Sigmoid colon (tissue), 4 donors: ENCODE measurements around the genes PXN and RNF10.

DNA sequence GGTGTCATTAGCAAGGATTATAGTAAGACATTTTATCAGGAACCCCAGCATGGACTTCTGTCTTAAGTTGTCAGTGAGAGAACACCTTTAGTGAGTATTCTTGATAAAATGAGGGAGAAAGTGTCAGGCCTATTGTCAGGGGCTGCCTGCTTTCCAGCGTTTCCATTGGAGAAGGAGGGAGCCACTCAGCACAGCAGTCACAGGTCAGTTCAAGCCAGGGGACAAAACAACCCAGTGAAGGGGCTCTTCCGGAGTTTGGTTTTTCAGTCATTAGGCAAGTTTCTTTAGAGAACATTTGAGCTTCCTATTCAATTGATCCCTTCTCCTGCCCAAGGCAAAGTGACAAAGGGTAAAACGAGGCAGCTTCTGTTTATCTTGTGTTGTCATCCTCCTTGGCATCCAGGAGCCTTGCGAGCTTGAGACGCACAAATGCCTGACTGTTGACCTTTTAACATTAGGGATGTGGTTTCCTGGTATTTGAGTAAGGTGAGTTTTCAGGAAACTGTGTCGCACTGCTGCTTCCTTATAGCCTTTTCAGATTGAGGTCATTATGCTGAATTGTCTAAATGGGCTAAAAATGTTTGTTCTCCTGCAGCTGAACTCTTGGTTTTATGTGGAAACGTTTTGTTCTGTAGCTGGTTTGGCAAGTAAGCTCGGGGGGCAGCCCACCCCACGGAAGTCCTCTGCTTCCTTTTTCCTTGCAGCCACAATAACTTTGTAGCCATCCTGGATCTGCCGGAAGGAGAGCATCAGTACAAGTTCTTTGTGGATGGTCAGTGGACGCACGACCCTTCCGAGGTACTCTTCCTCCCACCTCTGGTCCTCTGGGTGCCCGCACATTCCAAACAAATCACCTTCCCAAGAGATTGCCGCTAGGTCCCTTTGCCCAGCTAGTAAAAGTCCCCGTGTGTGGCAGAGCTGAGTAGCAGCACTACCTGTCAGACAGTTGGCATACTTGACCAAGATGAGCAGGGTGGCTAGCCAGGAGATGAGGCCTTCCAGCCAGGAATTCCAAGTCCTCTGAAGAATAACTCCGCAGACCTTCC, 5.7 kb downstream of the PRKAB1 start:
- PRO-cap = no peak
- RAMPAGE, long total RNA, 4 experiments = no peak in any of the 4 experiments

- PRO-cap = no peak
- RAMPAGE, long total RNA, 4 experiments = no peak in any of the 4 experiments
Observed at GRCh38 chr12:119680790-119681449, 13.0 kb downstream of the PRKAB1 start.

DNA sequence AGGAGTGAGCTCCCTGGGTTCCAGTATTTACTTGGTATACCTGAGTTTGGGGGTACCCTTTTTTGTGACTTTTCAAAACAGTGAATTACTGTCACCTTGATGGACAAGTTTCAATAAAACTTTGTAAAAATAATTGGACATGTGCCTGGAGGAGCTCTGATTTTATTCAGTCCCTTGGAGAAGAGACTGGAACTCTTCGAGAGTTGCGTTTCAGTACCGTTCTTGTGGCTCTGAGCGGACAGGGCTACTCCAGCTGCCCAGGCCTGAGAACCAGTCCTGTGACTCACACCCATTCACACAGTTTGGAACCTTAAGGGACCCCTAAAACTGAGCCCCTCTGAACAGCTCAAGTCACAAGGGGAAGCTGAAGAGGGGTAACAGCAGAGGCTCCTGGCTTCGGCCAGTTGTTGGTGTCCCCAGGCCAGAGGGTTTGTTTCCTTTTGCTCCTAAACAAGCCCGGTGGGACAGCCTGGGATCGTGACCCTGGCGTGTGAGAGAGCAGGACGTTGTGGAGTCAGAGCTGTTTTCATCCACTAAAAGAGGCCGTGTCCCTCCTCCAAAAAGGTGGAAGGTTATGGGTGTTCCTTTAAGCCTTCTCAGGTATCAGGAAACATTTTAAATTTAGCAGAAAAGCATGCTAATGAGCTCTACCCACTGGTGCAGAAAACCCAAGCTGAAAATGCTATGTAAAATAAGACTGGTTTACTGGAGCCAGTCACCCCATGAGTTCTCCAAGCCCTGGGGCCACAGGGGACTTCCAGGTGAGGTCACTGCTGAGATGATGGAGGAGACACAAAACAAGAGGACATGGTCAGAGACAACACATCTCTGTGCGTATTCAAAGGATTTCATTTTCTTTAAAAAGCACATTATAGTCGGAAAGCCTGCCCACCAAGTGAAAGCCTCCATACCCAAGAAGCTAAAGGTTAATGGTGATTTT, 13.8 kb downstream of the PRKAB1 start:
- PRO-cap = no peak
- RAMPAGE, long total RNA, 4 experiments = no peak in any of the 4 experiments

DNA sequence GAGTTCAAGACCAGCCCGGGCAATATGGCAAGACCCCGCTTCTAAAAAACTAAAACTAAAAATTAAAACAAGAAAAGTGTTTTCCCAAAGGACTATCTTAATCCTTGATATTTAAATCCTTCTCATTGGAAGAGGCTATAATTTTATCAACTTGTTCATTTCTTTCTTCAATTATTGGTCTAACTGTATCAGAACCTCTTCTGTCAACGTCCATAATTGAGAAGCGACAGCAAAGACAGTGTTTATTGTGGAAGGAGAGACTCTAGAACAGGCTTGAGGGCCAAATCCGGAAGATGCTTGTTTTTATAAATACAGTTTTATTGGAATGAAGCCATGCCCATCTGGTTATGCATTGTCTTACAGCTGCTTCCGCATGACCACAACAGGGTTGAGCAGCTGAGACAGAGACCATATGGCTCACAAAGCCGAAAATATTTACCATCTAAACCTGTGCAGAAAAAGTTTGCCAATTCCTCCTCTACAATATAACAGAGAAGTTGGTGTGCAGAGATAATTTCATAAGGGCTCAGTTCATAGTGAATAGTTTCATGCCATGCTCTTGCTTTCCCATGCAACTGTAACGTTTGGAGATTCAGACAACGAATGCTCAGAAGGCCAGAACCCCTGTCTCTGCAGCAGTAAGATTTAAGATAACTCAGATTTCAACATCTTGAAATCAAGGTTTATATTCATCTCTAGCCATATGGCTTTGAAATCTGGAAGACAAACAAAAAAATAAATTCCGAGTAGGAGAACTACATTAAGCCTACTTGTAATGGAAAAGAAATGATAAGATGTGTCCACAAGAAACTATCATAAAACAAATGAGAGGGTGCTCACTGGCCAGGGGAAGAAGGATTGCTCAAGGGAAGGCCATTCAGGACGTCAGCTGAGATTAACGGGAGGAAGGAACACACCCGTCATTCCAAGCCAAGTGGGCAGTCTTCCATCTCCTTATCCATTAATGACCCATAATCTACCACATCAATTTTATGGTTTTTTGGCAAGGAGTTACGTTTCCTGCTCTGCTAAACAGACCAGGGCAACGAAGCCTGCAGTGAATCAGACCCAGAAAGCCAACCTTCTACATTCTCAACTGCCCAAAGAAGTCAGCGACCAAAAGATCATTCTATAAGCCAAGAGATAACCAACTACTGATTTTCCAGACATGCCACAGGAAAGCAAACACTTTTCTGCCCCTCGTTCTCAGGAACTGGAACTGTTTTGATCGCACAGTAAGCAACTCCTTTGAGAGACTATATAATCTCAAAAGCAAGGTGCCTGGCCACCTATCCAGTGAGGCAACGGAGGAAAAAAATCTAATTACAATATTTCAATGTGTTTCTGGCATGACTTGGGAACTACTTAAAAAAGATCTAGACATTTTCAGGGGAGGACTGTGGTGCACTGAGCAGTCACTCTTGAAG, 24.8 kb downstream of the PRKAB1 start:
- PRO-cap = no peak
- RAMPAGE, long total RNA, 4 experiments = no peak in any of the 4 experiments

GRCh38 chr12:119730283-119730892, 62.5 kb downstream of the PRKAB1 start:
- PRO-cap = no peak
- RAMPAGE, long total RNA, 4 experiments = no peak in any of the 4 experiments

GRCh38 chr12:119989939-119990372, 920 bp downstream of the BICDL1 start:
- PRO-cap = no peak
- RAMPAGE, long total RNA, 4 experiments = no peak in any of the 4 experiments

- PRO-cap = no peak
- RAMPAGE, long total RNA, 4 experiments = no peak in any of the 4 experiments
Observed at GRCh38 chr12:120011838-120012976, 23.2 kb downstream of the BICDL1 start.

- PRO-cap = no peak
- RAMPAGE, long total RNA, 4 experiments = no peak in any of the 4 experiments
Observed at GRCh38 chr12:120061690-120062248, 54.8 kb downstream of the RAB35 start.

DNA sequence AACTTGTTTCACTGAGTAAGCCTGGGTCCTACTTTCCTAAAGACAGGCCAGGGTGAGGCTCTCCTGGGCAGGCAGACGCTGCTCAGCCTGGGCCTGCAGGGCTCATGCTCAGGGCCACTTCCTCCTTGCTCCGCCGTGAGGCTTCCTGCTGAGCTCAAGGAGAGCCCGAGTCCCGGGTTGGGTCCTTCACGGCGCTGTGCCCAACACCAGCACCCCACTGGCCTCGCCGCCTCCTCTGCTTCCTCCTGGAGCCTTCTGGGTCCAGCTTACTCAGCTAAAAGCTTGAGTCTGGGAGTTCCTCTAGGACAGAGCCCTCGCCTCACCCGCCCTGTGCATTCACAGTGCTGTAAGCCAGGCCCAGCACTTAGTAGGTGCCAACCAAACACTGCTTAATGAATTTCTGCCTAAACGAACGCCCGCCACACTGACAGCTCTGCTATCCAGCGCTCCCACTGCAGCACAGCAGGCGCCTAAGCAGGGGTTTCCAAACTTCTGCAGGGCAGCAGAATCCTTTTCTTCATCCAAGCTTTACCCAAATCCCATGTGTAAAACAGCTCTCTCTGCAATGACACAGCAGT, 5.7 kb downstream of the RAB35 start:
- PRO-cap = no peak
- RAMPAGE, long total RNA, 4 experiments = no peak in any of the 4 experiments

- PRO-cap = no peak
- RAMPAGE, long total RNA, 4 experiments = no peak in any of the 4 experiments
Observed at GRCh38 chr12:120131109-120131553, 14.6 kb upstream of the RAB35 start.

- PRO-cap = no peak
- RAMPAGE, long total RNA, 4 experiments = no peak in any of the 4 experiments
Observed at GRCh38 chr12:120183305-120183753, 11.2 kb downstream of the GCN1 start.

- PRO-cap = no peak
- RAMPAGE, long total RNA, 4 experiments = no peak in any of the 4 experiments
Observed at GRCh38 chr12:120199353-120199733, 1.6 kb downstream of the RPLP0 start.

- PRO-cap = no peak
- RAMPAGE, long total RNA, 4 experiments = no peak in any of the 4 experiments
Observed at GRCh38 chr12:120253353-120253848, 12.1 kb downstream of the PXN start.

DNA sequence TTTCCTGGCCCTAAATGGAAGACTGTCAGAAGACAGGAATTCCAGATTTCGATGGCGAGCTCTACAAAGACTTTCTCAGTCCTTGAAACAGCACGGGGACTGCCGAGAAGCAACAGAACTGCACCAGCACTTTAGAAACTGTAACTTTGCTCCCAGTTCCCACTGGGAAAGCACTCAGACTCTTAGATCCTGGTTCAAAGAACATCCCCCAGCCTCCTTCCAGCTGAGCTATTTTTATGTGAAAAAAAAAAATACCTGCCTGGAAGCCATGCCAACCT, 1.8 kb downstream of the PXN start:
- PRO-cap = no peak
- RAMPAGE, long total RNA, 4 experiments = no peak in any of the 4 experiments

DNA sequence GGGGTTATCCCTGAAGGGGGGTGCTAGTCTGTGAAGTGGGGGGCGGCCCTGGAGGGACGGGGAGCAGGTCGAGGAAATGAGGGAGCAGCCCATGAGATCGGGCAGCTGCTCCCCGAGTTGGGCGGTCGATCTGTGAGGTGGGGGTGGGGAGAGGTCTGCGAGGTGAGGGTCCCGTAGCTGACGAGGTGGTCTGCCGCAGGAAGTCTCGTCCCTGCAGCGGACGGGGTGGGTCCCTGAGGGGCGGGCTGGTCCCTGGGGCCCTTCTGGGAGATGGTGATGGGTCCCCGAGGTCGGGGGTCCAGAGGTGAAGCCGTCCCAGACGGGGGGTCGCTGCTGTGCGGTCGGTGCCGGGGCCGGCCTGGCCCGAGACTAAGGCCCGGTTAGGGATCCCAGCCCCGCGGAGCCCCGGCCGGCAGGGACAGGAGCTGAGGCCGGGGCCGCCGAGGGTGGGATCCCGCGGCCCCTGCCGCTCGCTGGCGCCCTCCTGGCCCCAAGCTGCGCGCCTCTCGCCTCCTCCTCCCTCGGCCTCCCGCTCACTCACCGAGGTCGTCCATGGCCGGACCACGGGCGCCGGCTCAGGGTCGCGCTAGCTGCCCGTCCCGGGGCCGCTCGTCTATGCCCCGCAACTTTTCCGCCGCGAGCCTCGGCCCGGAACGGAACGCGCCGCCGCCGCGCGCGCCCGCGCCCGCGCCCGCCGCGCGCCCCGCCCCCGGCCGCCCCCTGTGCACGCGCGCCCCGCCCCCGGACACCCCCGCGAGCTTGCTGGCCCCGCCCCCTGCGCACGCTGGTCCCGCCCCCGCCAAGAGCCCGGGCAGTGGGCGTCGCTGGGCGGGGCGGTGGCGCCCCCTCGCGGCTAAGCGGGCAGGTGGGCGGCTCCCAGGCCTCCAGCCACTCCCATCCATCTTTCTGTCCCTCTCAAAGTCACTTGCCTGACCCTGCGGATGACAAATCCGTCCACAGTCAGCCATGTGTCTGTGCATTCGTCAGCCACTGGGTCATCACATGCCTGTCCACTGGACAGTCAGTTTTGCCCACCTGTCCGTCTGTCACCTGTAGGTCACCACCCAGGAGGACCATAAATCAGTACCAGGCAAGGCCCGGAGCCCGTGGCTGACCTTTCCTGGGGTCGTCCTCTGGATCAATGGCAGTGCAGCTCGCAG, at the start of gene PXN:
Gene PXN, minus strand, starts transcription at position 655 of the 1,160 bp plus-strand sequence.
- PRO-cap = unidirectional peak, minus-strand start at position 720 of the sequence
- RAMPAGE, long total RNA, 4 experiments = start-site peak on the minus strand in 1 of 4 experiments, centred at position 660 of the sequence, 156 reads per replicate

DNA sequence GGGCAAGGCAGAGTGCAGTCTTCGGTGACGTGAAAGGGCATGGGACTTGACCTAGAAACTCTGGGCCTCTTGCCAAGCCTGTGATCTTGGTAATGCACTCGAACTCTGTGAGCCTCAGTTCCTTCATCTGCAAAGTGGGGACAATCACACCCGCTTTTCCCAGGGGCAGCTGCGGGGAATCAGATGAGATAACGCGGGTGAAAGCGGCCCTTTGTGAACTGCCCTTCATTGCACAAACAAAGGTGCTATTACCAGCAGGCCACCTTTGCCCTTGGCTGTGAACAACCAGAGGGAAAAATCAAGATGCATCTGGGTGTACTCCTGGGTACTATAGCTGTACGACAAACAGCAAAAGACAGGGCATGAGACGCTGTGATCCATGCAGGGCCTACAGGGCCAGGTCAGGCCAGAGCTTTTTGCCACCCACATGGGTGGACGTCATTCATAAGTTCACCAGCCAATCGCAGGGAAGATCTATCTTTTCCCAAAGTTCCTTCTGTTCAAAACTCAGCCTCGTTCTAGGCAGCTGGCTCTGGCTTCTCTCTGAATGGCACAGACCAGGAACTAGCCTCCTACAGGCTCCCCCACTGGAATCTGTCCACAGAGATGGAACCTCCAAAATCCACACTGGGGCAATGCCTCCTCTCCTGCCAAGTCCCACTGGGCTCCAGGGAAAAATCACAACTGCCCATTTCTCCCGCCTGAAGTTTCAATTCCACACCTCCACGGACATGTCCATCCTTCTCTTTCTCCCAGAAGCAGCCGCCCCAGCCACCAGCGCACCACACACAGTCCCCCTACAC, 3.0 kb downstream of the MSI1 start:
- PRO-cap = no peak
- RAMPAGE, long total RNA, 4 experiments = no peak in any of the 4 experiments

- PRO-cap = no peak
- RAMPAGE, long total RNA, 4 experiments = no peak in any of the 4 experiments
Observed at GRCh38 chr12:120456352-120457486, 10.5 kb downstream of the GATC start.

DNA sequence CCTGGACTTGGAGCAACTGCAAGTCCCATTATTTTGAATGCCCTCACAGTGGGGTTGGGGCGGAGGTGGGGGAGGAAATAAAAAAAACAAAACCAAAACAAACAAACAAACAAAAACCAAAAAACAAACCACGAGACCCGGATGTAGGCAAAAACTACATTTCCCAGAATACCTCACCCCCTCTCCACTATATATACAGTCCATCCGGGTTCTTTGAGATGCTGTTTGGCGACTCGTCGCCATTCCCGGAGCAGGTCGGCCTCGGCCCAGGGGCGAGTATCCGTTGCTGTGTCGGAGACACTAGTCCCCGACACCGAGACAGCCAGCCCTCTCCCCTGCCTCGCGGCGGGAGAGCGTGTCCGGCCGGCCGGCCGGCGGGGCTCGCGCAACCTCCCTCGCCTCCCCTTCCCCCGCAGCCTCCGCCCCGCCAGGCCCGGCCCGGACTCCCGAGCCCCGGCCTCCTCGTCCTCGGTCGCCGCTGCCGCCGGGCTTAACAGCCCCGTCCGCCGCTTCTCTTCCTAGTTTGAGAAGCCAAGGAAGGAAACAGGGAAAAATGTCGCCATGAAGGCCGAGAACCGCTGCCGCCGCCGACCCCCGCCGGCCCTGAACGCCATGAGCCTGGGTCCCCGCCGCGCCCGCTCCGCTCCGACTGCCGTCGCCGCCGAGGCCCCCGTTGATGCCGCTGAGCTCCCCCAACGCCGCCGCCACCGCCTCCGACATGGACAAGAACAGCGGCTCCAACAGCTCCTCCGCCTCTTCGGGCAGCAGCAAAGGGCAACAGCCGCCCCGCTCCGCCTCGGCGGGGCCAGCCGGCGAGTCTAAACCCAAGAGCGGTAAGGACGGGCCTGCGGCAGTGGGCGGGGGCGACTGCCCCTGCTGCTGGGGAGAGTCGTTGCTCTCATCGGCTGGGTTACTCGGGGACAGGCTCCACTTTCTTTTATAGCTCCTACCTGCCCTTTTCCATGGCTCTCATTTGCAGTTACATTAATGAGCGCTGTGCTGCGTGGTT, at the start of gene RNF10:
Gene RNF10, plus strand, starts transcription at position 221 of the 1,009 bp plus-strand sequence.
- PRO-cap = unidirectional peak, plus-strand start at position 218 of the sequence
- RAMPAGE, long total RNA, 4 experiments = start-site peak on the plus strand in 4 of 4 experiments, centred at positions 203 to 668 of the sequence, 12 to 73 reads per replicate

DNA sequence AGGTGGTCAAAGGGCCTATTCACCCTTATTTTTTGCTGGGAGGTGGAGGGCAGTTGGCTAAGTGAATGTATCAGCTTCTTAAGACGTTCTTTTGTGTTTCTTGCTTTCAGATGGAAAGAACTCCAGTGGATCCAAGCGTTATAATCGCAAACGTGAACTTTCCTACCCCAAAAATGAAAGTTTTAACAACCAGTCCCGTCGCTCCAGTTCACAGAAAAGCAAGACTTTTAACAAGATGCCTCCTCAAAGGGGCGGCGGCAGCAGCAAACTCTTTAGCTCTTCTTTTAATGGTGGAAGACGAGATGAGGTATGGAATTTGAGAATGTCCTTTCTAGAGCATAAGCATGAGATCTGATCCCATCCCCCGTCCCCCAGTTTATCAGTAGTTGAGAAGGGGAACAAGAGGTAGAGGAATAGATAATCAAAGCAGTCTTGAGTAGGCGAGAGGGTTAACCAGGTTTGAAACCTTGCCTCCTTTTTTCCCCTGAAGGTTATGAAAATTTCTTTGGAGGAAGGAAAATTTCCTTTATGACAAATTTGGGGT, 12.2 kb downstream of the RNF10 start:
- PRO-cap = no peak
- RAMPAGE, long total RNA, 4 experiments = no peak in any of the 4 experiments

DNA sequence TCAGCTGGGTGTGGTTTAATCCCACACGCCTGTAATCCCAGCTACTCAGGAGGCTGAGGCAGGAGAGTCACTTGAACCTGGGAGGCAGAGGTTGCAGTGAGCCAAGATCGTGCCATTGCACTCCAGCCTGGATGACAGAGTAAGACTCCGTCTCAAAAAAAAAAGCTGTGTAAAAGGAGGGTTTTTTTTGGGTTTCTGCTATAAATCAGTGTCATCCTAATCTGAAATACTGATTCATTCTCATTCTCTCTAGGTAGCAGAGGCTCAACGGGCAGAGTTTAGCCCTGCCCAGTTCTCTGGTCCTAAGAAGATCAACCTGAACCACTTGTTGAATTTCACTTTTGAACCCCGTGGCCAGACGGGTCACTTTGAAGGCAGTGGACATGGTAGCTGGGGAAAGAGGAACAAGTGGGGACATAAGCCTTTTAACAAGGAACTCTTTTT, 18.1 kb downstream of the RNF10 start:
- PRO-cap = no peak
- RAMPAGE, long total RNA, 4 experiments = no peak in any of the 4 experiments